Left common carotid artery plus branches (tissue), 1 donor: ENCODE results near the genes DNAJC11 and VAMP3.

GRCh38 chr1:6392070-6392609 is 1.4 kb downstream of the ACOT7 start:
- PRO-cap: no peak

- PRO-cap: no peak
Measured at GRCh38 chr1:6420592-6421051, 903 bp upstream of the HES2 start.

DNA sequence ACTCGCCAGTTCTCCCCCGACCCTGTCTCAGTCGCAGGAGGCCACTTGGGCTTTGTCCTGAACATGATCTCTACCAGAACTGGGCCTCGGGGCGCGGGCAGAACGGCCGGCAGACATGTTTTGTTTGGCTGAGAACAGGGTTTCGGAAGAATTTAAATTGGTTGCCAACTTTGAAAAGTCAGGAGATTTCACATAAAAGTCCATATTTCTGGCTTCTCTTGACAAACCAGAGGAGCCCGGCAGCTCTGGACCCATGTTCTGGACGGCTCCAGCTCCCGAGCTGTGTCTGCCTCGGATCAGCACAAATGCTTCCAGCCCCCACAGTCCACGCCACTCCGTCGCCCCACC is 9.4 kb upstream of the PLEKHG5 start:
- PRO-cap: no peak

- PRO-cap: no peak
Measured at GRCh38 chr1:6523679-6524798, 30.3 kb downstream of the NOL9 start.

GRCh38 chr1:6525142-6526043 is 28.9 kb downstream of the NOL9 start:
- PRO-cap: no peak

DNA sequence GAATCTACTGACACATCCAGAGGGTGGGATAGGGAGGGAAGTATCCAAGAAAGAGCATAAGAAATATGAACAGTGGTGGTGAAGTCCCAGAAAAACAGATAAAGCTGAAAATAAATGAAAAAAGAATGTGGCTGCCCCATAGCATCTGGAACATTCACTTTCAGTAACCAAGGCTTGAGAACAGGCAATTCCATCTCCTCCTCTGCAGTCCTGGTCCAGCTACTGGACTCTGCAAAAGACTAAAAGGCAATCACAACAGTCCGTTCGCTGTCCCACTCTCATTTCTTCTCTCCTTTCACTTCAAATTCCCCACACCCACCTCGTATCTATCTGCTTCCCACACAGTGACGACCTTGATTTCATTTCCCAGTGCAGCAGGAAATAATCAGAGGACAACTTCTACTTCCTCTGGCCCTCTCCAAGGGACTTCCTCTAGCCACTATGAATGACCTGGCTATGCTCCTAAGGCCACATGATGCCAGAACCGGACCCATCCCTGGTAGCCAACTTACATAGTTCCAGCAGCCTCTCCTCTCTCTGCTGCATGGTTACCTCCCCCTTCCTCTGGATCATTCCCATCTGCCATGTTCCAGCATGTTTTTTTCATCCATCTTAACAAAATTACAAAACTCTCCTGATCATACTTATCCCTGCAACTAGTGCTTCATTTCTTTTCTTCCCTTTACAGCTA is 8.0 kb downstream of the NOL9 start:
- PRO-cap: no peak

GRCh38 chr1:6590755-6591779 is 11.3 kb downstream of the ZBTB48 start:
- PRO-cap: no peak

DNA sequence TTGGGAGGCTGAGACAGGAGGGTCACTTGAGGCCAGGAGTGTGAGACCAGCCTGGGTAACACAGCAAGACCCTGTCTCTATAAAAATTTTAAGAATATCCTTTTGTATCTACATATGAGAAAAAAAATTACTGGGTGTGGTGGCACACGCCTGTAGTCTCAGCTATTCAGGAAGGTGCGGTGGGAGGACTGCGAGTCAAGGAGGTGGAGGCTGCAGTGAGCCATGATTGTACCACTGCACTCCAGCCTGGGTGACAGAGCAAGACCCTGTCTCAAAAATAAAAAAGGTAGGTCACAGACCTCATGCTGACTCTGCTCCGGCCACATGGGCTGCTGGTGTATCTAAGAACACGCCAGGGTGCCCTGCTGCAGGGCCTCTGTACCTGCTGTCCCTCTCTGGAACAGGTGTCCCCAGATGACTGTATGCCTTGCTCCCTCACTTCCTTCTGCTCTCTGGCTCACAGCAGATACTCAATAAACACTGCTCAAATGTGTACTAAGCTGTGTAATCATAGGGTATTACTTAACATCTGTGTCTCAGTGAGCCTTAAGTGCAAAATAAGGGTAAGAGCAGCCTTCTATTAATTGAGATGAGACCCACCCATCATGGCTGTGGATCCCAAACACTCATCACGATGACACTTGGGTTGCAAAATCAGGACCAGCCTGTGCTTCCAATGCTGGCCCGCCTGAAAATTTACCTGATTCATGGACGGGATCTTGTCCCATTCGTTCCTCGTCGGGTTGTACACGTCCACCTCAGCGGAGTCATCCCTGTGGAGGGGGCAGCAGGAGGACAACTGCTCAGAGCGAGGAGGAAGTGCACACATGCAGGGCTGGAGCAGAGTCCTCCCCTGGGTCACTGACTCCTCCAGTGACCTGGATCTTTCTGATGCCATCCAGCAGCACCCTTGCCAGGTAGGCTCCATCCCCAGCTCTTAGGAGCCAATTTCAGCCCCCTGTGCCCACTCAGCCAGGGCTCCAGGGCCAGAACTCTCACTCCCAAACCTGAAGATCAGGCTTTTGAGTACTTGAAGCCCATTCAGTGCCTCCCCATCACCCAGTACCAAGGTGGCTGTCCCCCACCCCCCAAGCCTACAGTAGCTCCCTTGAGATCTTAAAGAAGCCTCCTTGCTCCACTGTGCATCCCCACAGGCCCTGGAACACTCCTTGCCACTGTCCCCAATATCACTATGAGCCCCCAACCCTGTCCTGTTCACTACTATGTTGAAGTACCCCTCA is 7.5 kb downstream of the KLHL21 start:
- PRO-cap: no peak

DNA sequence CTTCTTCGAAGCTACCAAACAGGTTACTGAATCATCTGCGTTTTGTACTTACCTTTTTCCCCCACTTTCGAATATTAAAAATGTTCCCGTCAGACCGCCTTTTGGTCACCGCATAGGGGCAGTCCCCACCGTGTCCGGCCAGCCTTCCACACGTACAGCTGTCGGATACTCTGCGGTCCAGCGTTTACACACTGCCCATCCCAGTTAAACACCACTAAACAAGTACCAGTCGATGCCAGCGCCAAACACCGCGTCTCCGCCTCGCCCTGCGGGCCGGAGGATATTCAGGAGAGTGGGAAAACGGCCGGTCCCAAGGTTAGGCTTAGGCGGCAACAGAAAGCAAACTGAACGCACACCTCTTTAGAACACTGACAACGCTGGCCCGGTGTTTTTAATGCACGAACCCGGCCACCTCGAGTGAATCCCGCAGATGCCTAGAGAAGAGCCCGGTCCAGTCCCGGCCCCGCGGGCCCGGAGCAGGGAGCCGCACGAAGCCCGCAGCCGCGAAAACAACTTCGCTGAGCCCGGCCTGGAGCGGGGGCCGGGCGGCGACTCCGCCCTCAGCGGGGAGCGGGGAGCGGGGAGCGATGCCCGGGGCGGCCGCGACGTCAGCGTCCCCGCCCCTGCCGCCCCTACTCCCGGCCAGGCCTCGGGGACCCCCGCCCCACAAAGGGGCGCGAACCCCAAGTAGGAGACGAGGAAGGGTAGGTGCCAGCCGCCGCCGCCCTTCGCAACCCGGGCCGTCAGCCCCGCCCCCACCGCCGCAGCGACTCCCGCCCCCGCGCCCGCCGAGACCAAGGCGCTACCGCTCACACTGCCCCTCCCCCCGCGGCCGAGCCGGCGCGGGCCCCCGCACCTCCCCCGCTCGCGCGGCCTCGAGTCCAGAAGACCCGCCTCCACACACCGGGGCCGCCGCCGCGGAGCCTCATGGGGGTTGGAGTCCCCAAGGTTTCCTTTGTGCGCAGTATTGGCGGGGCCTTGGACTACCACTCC is 595 bp upstream of the PHF13 start:
- PRO-cap: bidirectional peak, plus-strand start at position 570 of the sequence, minus-strand start at position 511 of the sequence; bidirectional peak, plus-strand start outside the sequence, minus-strand start at position 768 of the sequence

GRCh38 chr1:6621403-6622223 is 3.1 kb upstream of the THAP3 start:
- PRO-cap: no peak

GRCh38 chr1:6662644-6663279 is 38.1 kb downstream of the THAP3 start:
- PRO-cap: no peak

DNA sequence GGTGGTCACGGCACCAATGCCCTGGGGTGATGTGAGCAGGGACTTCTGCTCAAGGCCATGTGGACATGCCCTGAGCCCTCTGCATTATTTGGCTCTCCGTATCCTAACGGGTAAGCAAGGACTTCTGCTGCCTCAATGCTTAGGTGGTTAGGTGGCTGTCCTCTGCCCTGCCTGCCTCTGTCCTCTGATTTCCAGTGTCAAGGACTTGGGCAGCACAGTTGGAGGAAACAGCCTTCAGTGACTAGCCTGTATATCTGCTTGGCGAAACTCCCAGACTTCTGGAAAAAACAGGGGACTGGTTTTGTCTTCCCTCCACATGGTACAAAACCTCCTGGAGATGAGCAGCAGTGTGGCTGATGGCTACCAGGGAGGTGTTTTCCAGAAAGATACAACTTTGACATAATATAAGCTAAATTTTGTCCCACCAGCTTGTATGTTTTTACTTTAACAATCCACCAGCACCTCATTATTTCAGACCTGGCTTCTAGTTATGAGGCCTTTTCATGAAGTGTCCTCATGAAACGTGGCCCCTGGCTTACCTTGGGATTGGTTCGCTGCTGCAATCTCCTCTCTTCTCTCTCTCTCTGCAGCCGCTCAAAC is 34.3 kb downstream of the DNAJC11 start:
- PRO-cap: no peak

DNA sequence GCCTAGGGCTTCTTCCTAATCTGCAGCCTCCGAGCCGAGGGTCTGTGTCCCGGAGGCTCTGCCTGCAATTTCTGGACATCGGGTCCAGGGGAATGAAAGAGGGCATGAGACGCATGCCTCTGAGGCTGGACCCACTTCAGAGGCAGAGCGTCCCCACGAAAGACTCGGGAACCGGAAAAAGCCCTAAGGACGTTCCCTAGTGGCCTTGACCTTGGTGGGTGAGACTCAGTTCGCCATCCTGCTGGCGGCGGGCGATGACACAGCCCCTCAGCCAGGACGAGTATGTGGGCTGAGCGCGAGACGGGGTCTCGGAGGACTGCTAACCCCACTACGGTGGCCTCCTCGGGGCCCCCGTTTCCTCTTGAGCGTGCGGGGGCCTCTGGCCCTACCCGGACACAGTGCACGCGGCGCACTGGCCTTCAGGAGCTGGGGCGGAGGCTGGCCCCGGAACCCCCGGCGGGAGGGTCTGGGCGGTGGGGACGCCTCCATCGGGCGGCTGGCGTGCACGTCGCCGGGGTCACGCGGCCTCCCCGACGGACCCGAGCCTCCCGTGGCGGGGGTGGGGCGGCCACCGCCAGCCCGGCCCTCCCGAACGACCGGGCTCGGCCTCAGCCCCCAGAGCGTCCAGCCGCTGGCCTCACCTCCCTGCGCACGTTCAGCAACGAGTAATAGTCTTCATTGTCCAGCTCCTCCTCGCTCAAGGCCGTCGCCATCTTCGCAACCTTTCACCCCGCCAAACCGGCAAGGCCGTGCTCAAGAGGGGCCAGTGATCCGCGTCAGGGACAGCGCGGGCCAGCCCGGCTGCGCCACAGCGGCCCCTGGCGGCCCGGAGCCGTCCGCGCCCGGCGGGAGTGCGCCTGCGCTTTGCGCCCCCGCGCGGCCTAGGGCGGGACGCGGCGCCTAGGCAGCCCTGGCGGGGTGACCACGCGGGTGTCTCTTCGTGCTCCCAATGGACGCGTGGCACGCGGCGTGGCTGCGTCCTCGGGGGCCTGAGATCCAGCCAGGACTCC is at the start of gene DNAJC11:
Gene DNAJC11 (minus strand): TSS at position 729 of the 1,010 bp plus-strand sequence.
- PRO-cap: bidirectional peak, plus-strand start at position 877 of the sequence, minus-strand start at position 719 of the sequence

GRCh38 chr1:6840149-6840889 is 55.1 kb downstream of the CAMTA1 start:
- PRO-cap: no peak

DNA sequence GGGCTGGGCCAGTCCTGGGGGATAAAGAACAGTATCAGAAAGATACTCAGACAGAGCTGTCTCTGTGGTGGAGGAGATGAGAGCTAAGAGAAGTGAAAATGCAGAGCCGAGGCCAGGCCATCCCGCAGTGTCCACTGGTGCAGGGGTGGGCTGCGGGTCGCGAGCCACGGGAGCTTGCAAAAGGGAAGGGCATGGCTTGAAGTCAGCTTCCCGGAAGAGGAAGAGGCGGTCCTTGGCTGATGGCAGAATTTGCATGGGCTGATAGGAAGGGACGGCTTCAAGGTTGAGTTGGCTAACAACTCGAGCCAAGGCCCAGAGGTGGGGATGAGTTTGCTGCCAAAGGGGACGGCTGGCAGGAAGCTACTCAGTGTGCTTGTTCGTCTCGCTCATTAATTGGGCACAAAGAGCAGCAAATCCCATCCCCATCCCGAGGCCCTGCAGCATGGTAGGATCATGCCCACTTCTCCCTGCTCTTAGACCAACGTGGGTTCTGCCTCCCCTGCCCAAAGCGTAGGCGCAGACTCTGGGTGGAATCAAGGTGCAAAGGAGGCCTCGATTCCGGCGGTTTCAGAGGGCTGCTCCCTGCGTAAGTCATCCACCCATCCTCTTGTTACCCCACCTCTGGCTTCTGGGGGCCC is 329.6 kb upstream of the VAMP3 start:
- PRO-cap: no peak

DNA sequence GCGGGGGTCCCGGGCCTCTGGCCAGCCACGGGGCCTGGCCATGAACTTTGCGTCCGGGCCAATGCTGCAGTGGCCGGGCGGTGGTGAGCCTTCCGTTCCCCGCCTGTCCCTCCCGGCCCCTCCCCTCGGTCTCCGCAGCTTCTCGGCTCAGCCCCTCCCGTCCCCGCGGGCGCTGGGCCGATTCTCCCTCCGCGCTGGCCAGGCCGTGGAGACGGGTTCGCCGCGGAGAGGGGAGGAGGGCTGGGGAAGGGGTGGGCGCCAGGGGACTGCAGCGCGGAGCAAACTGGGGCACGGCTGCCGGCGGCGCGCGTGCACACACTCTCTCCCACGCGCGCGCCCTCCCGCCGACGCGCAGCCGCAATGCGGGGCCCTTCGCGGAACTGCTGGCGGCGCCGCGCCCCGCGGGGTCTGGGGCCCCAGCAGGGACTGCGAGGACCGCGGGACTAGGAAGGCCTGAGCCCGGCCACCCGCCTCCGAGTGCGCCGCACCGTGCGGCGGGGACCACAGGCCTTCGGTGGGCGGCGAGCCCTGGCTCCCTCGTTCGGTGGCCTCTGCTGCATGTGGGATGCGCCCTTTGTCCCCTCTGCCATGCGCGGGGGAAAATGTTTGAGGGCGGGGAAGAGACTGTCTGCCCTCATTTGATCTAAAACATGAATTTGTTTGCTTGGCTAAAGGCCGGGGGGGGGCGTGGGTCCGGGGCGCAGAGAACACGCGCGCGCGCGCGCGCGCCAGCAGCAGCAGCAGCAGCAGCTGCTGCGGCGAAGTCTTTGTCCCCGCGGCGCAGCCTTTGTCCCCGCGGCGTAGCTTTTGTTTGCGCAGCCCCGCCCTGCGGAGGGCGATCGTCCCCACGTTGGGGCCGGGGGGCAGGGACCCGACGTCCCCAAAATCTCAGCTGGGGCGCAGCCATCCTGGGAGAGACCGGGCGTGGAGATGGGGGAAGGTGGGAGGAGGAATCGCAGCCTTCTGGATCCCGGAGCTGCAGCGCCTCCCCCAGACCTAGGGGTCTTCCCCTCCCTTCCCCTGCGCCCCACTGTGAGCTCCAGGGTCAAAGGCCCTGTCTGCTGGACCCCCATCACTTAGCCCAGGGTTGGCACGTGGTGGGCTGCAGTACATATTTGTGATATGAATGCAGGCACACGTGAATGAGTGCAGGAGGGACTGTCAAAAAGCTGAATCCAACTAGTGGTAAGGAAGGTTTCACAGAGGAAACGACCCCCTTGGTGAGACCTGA is 90.5 kb upstream of the VAMP3 start:
- PRO-cap: no peak

- PRO-cap: bidirectional peak, plus-strand start at chr1:7771305, minus-strand start at chr1:7771094
Measured at GRCh38 chr1:7771048-7772160, at the start of gene VAMP3. Gene VAMP3 (plus strand): TSS chr1:7771296.

- PRO-cap: no peak
Measured at GRCh38 chr1:7780628-7781231, 3.4 kb upstream of the PER3 start.

DNA sequence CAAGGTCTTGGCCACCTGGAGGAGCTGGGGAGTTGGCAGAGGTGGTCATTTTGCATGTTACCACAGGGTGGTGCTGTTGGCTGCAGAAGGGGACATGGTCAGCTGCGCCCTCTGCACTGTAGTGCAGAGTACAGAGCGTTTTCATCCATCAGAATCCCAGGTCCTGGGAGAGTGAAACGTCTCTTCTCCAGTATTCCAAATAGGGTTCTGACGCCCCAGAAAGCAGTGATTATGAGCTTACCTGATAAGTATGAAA is 13.8 kb downstream of the PARK7 start:
- PRO-cap: no peak

DNA sequence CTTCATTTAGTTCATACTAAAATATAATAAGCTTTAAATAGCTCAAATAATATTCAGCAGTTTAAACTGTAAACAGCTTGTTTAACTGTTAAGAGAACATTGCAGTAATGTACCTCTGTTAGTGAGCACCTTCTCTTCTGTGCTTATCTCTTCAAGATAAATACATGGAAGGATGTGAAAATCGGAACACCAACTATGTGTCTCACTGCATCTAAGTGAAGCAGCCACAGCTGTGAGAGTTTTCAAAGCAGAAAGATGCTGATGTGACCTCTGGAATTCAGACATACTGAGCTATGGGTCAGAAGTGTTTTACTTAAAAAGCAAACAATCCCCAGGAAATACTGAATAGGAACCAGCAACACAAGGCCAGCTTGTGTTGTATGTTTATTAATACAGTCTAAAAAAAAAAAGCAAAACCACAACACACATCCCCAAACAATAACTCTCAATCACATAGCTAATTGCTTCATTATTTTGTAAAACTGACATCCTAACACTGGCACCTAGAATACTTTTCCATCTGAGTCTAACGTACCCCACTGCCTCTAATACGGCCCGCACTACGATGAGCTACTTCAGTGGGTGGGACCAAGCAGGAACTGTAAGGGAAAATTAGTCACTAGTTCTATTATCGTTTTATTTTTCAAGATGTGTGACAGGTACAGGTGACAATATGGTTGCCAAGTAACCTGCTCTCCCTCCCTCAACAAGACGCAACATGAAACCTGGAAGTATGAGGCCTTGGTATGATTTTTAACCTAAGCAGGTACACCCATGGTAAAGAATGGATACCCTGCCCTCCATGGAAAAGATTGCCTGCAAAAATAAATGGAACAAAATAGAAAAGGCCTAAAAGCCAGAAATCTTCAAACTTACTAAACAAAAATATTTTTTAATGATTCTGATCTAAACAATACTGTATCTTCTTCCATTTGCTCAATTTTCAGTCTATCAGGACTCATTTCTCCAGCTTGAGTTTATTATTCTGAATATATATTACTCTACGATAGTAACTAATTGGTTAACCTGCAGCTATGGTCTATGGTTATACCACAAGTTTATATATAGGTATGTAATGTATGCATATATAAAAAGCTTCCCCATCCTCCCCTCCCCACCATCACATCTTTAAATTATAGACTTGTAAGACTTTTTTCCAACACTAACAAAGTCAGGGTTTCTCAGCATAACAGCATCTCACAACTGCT is 13.8 kb downstream of the ERRFI1 start:
- PRO-cap: no peak